Vein endothelial cell (primary cell): ENCODE data around the genes TTC39B and PSIP1.

- CAGE, long polyA plus RNA, result no peak
Observed at GRCh38 chr9:6692637-6693253, 47.2 kb upstream of the GLDC start.

DNA sequence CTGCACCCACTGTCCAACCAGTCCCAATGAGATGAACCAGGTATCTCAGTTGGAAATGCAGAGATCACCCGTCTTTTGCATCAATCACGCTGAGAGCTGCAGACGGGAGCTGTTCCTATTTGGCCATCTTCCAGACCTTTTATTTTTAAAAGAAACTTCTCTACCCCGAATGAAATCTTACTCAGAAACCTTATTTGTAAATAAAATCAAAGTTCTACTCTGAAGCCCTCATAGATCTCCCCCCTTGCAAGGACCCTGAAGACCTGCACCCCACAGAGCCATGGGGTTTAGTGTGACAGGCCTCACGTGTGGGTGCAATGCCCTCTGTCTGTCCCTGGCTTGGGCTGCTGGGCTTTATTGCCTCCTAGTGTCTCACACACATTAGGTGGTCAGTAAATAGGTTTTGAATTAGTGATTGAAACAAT, 403.6 kb downstream of the KDM4C start:
- CAGE, long polyA plus RNA, result no peak

DNA sequence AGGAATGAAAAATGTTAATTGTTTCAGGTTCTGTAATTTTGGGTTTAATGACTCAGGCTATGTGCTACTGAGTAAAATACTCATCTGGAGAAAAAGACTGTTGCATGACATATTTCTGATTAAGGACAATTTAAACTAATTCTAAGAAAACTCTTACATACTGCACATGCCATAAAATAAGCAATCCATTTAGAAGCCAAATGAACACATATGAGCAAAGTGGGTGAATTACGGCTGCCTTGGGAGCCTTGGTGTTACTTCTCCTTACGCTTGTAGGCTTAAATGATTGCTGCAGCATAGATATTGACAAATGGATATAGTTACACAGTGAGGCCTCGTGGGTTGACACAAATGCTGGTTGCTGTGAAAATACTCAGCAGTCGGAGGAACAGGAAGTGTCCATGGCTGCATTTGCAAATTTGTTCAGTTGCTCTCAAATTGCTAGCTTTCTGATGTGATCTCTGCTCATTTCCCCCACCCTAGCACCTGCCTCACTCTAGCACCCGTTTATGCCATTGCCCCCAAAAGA, 174.9 kb upstream of the DMAC1 start:
- CAGE, long polyA plus RNA, result no peak

GRCh38 chr9:7983467-7984141, 184.0 kb upstream of the DMAC1 start:
- CAGE, long polyA plus RNA, result no peak

DNA sequence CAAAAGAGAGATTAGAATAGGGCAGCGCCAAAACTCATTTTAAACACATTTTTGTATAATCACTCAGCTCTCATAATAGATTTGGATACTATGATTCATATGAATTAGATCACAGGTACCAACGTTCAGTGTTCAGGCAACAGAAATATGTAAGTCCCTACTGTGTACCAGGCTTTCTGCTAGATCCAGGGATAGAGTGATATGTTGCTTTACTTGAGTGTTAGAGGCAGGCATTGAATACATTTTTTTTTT, 370.5 kb downstream of the PTPRD start:
- CAGE, long polyA plus RNA, result no peak

GRCh38 chr9:10911372-10911779, 298.6 kb upstream of the PTPRD start:
- CAGE, long polyA plus RNA, result no peak

DNA sequence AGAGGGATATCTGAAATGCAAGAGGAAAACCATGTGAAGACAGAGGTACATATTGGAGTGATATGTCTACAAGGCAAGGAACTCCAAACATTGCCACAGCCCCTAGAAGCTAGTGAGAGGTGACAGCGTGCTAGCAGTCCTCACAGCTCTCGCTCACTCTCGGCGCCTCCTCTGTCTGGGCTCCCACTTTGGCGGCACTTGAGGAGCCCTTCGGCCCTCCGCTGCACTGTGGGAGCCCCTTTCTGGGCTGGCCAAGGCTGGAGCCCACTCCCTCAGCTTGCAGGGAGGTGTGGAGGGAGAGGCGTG, 583.7 kb upstream of the PTPRD start:
- CAGE, long polyA plus RNA, result no peak

- CAGE, long polyA plus RNA, result no peak
Observed at GRCh38 chr9:12923389-12923789, 148.6 kb downstream of the LURAP1L start.

DNA sequence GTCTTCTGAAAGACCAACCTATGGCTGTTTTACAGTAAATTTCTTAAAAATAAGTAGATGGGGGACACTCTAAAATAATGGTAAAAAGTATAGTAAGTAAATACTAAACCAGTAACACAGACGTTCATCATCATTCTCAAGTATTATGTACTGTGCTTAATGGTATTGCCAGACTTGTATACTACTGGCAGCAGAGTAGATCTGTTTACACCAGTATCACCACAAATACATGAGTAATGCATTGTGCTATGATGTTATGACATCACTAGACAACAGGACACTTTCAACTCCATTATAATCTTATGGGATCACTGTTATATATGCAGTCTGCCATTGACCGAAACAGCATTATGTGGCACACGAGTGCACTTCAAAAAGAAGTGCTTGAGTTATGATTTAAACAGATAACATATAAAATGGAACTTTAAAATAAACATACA, 483.5 kb downstream of the NFIB start:
- CAGE, long polyA plus RNA, result no peak

DNA sequence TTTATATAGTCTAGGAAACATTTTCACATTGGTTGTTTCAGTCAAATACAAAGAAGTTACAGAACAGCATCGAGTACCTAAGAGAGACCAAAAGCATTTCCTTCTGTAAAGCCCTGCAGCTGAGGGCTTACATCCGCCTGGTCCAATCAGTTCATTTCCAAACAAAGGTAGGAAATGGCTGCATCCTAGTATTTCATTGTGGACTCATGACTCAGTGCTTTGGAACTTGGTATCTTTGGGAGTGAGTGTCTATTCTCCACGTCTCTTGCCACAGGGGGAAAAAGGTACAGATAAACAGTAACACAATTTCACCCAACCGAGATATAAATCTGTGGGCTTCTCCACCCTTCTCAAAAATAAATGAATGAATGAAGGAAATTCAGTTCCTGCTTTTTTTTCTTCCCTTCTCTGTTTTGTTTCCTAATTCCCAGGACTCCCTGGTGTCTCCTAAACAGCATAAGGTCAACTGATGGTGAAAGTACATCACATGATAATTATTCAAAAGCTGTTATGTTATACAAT, 75.4 kb downstream of the NFIB start:
- CAGE, long polyA plus RNA, result no peak

- CAGE, long polyA plus RNA, result no peak
Observed at GRCh38 chr9:14256519-14256960, 57.4 kb downstream of the NFIB start.

DNA sequence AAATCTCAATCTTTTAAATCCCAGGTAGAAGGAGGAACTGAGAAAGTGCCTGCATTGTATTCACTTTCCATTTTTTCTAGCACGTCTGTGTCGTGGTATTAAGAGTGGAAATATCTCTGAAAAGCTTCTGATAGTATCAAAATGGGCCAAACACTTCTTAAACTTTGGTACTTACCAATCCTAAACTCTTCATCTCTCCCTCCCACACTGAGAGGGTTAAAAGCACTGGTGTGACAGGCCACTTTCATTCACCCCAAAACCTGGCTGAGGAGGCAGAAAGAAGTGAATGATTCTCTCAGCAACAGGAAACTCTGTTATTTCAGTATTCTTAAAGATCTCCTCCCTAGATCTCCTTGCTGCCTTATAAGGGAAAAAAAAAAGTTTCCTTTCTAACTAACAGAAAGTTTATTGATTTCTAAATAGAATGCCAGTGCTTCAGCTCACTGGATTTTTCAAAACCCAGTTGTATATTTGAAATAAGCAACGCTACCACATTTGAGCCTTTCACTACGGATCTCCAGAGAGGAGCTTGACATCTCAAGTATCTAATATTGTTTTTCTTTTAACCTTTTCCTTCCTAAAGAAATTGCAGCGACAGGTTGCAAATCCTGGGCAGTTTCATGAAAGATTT, 4.0 kb upstream of the NFIB start:
- CAGE, long polyA plus RNA, result no peak

GRCh38 chr9:14341420-14342108, 27.6 kb upstream of the NFIB start:
- CAGE, long polyA plus RNA, result no peak

DNA sequence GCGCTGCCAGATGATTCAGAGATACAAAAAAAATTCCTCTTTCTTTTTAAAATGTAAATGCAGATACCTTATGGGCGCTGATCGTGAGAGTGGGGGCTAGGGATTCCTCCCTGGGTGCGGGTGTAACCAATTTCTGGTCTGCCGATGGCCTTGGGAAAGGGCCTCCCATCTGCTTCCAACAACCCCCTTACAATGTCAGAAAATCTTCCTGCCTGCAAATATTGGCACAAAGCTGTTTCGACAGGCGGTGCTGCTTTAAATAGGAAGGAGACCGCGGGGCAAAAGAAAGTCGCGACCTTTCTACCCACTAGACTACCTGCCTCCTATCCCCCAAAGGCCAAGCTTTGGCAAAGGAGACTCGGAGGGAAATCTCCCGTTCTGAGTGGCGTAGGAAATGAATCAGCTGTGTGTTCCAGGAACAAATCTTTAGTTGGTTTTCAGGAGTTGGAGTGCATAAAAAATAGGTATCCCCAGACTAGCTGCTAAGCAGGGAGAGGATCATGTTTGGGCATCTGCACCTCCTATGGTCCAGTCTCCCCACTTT, 36.8 kb upstream of the NFIB start:
- CAGE, long polyA plus RNA, result no peak

DNA sequence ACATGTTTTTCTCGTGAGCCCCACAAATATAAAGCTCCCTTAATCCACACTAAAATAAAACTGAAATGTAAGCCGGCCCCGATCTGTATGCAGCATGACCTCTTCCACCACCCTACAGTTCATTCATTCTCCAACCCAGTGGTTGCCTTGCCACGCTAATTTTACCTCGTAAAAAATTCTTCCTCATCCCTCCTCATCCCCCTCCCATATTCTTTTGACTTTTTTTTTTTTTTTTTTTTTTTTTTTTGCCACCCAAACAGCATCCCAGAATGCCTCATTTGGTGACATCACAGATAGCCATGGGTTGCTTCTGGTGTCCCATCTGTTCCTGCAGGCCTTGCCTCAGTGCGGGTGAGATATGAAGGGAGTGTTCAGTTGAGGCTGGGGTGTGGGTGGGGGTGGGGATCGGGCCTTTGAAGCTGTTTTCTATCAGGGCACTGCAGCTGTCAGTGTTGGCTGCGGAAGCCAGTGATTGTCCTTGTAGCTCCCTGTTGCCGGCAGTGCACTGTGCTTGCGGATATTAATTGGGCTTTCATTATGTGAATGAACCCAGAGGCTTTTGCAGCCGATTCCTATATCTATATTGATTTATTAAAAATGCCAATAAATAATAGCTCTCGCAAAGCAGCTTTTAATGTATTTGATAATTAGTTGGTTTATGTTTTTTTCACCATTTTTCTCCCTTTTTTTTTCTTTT, 81.7 kb upstream of the NFIB start:
- CAGE, long polyA plus RNA, result no peak

DNA sequence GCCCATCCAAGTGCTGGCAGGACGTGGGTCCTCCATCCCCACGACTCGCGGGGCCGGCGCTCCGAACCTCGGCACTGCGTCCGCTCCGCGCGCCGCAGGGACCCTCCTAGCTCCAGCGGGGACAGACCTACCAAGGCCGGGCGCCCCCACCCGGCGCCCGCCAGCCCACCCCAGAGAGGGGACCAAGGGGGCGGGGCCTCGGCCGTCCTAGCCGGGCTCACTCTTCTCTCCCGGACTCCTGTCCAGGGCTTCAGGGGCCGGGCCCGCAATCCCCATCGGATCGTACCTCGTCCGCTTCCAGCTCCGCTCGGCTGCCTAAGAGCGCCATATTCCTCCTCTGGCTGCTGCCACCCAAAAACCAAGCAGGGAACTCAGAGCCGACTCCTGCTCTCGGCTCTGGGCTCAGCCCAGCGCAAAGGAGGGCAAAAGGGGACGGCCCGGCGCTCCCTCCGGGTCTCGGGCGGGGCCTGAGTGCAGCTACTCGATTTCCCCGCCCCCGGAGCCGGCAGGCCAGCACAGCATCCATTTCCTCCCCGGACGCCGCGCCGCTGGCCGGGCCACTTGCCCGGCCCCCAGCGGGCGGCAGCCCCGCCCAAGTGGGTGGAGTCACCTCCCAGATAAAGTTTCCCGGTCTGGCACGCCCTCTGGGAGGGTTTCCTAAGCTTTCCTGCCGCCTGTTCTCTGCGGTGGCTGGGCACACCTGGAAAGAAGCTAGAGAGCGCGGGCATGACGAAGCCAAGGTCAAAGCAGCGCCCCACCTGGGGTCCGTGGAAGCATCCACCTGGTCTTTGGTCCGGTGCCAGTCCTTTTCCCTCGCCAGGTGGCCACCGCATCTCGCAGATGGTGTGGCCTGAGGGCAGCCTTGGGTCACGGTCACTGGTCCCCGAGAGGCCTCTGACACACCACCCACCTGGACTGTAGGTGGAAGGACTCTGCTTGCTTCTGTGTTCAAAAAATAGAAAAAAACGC, at the start of gene TTC39B:
TSS of gene TTC39B (minus strand) at position 419 of the 969 bp plus-strand sequence.
- CAGE, long polyA plus RNA, result no peak

- CAGE, long polyA plus RNA, result no peak
Observed at GRCh38 chr9:15310318-15310908, 3.4 kb upstream of the TTC39B start.

- CAGE, long polyA plus RNA, result no peak
Observed at GRCh38 chr9:15482190-15482768, 28.5 kb downstream of the PSIP1 start.

- CAGE, long polyA plus RNA, result no peak
Observed at GRCh38 chr9:15509918-15511187, at the start of gene PSIP1. Gene PSIP1 (minus strand): TSS chr9:15510970.

GRCh38 chr9:15846481-15846998, 293.7 kb downstream of the CCDC171 start:
- CAGE, long polyA plus RNA, result no peak